Panc1 (cell line): ENCODE results near the genes NAAA and SCARB2.

DNA sequence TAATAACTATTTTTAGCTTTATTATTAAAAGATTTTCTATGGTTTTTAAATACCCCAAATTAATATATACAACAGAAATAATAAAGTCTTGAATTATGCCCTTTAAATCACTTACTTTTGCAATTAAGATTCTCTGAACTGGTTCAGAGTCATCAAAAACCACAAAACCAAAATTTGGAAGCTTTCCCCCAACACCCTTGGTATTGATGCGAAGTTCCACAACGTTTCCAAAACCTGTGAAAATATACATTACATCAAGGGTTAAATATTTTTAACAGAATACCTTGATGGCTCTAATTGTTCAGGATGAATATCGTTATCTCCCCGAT, 15.9 kb upstream of the CDKL2 start:
- RRBS, 2 experiments, result no CpG with 5 or more reads among the region's 4 CpGs

DNA sequence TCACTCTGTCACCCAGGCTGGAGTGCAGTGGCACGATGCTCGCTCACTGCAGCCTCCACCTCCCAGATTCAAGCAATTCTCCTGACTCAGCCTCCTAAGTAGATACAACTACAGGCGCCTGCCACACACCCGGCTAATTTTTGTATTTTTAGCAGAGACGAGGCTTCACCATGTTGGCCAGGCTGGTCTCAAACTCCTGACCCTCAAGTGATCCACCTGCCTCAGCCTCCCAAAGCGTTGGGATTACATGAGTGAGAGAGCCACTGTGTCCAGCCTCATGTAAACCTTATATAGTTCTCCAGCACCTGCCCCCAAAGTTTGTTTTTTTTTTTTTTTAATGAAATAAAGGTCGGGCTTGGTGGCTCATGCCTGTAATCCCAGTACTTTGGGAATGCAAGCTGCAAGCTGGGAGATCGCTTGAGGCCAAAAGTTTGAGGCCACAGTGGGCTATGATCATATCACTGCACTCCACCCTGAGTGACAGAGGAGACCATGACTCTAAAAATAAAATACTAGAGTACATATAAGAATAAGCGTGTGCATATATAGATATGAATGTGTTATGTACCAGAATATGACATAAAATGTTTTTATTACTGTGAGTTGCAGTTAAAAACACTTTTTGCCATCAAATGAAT, 11.9 kb downstream of the G3BP2 start:
- RRBS, 2 experiments, result no CpG with 5 or more reads among the region's 9 CpGs

GRCh38 chr4:75703009-75703517, 21.3 kb upstream of the USO1 start:
- RRBS, 2 experiments, result no CpG with 5 or more reads among the region's 5 CpGs

DNA sequence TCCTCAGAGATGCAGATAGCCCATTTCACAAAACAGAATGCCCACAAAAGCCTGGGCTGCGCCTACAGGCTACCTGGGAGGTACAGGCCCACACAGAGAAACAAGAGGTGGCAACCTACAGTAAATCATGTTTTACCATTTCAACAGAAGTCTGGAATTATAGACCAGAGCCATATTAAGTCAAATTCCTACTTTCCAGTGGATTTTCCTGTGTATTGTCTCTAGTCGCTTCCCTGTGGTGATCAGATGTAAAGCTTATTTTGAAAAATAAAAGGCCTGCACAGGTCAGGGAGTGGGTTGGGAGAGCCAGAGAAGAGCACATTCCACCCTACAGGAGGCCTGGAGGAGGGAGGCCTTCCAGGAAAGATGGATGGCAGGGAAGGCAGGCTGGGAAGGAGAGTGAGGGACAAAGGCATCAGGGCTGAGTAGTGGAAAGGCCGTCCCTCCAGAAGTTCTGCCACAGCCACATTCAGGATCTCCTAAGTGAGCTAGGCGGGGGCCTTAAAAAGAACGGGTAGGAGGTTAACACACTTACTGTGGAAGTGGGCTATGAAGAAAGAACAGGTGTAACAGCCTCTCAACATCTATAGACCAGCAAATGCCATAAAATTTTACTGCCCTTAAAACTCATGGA, 19.0 kb upstream of the USO1 start:
- RRBS, 2 experiments, result no CpG with 5 or more reads among the region's 5 CpGs

GRCh38 chr4:75727012-75727347, 2.6 kb downstream of the USO1 start:
- RRBS, 2 experiments, result no CpG with 5 or more reads among the region's 2 CpGs

- RRBS, 2 experiments, result no CpG with 5 or more reads among the region's 4 CpGs
These were observed 46.4 kb downstream of the USO1 start for GRCh38 chr4:75770644-75771324.

- RRBS, 2 experiments, result no CpG with 5 or more reads among the region's 6 CpGs
These were observed 80.9 kb downstream of the USO1 start for GRCh38 chr4:75805267-75805664.

GRCh38 chr4:75940707-75941464, at the start of gene NAAA:
TSS of gene NAAA (minus strand) at chr4:75941013.
- RRBS, 2 experiments, result 2 to 5% methylated on average over 22 to 33 of the region's 72 CpGs

GRCh38 chr4:75988972-75989877, 1.5 kb downstream of the SDAD1 start:
- RRBS, 2 experiments, result no CpG with 5 or more reads among the region's 8 CpGs

GRCh38 chr4:76179494-76180248, 31.5 kb upstream of the NUP54 start:
- RRBS, 2 experiments, result no CpG with 5 or more reads among the region's 10 CpGs

GRCh38 chr4:76197921-76198363, 15.7 kb downstream of the SCARB2 start:
- RRBS, 2 experiments, result no CpG with 5 or more reads among the region's 5 CpGs

DNA sequence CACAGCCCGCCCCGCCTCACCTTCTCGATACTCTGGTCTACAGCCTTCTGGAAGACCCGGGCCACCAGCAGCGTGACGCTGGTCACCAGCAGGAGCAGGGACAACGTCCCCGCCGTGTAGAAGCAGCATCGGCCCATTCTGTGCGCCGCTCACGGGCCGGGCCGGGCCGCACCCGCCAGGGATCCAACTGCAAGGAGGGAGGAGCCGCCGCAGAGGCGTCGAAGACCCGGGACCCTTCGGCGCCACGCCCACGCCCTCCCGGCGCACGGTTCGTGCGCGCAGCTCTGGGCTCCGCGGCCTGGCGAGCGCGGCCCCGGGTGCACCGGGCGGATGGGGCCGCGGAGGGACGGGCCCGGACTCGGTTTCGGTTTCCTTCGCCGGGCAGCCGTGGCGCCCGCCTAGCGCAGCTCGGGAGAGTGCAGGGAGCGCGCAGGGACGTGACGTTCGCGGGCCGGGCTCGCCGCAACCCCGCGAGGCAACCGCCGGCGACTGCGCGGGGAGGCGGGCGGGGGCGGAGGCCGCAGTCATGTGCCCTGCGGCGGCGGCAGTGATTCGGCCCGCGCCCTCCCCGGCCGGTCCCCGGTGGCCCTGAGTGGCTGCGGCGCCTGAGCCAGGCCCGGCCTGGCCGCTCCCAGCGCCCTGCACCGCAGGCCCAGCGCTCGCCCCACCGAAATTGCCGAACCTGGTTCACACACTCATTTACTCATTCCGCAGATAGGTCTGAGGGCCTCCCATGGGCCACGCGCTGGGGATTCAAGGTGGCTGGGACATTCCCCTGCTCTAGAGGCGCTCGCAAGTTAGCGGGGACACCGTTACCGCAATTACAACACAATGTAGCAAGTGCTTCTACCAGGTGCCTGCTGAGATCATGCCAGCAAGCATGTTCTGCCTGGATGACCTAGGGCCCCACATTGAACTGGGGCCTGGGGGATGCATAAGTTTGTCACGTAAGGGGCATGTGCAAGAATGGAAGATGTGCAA, at the start of gene SCARB2:
Gene SCARB2 (minus strand): TSS at position 418 of the 981 bp plus-strand sequence.
- RRBS, 2 experiments, result 1 to 4% methylated on average over 59 of the region's 101 CpGs

GRCh38 chr4:76303054-76303539, 3.4 kb upstream of the STBD1 start:
- RRBS, 2 experiments, result no CpG with 5 or more reads among the region's 1 CpG

DNA sequence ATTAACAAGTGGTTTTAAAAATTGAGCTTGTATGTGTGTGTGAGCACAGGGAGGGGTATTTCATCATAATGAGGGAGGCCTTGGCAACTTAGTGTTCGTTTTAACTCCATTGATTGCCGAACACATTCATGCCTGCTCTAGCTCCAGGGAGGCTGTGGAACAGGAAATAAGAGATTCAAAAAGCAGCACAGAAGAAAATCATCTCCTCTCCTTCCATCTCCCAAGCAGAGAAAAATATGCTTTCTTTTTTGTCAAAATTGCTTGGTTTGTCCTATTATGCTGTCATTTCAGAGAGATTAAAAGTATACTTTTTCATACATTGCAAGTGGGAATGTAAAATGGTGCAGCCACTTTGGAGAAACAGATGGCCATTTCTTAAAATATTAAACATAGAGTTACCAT, 14.9 kb downstream of the SHROOM3 start:
- RRBS, 2 experiments, result no CpG with 5 or more reads among the region's 2 CpGs

GRCh38 chr4:76569621-76570951, 135.1 kb downstream of the SHROOM3 start:
- RRBS, 2 experiments, result no CpG with 5 or more reads among the region's 14 CpGs

DNA sequence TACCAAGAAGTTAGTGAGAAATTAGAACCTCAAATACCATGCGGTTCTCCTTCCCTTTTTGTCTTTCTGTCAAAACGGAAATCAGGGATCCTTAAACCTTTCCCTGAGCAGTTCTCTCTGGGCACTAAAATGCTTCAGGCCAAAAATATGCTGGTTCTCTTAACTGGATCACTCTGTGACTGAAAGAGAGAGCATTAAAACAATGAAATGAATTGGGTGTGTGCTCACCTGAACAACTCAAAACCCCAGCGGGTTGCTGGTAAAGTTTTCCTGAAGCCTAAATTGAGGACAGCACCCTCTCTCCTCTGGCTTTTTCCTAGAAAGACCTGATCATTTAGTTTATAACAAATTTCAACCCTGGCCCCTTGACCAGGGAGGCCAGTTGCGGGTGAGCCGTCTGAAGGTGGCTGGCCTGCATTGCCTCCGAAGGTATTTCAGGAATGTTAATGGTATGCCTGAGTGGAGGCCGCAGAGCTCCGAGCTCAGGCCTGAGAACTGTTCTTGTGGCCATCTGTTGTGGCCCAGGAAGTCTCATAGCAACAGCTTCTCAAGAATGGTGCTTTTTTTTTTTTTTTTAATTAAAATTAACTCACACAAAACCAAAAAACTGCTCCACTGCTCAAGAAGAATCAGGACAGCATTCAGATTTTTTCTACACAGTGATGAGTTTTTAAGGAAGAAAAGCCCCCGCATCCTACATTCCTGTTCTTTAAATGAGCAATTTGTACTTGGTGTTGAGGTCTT, 155.1 kb downstream of the SHROOM3 start:
- RRBS, 2 experiments, result no CpG with 5 or more reads among the region's 9 CpGs

DNA sequence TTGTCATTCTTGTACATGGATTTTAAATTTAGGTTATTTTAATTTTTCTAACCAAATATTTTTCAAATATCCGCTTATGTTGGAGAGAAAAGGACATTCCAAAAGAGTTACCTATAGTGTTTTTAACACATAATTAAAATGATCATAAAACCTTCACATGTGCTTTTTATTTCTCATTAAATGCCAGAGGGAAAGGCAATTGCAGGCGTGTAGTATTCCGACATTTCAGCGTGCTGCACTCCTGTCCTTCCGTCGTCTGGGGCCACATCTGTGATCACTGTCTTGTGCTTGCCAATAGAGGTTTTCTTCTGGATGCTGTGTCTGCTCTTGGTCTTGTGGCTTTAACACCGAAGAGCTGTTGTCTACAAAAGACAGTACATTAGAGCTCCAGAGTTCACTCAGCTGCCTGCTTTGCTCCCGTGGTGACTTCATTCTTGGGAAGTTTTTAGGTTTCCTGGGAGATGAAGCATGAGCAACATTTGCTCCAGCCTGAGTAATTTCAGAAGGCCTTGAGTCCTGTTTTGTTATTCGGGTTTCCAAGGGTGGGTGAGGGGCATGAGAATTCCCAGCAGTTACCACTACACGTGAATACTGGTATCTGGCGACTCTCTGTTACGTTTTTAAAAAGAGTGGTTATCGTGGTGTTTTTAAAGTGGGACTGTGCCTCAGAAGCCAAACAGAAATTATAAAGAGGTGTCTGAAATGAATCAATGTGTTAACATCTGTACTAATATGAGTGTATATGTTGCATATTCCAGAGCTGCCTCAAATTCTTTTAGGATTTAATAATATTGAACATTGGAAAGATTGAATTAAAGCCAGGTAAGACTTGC, 189.2 kb downstream of the SHROOM3 start:
- RRBS, 2 experiments, result no CpG with 5 or more reads among the region's 13 CpGs

DNA sequence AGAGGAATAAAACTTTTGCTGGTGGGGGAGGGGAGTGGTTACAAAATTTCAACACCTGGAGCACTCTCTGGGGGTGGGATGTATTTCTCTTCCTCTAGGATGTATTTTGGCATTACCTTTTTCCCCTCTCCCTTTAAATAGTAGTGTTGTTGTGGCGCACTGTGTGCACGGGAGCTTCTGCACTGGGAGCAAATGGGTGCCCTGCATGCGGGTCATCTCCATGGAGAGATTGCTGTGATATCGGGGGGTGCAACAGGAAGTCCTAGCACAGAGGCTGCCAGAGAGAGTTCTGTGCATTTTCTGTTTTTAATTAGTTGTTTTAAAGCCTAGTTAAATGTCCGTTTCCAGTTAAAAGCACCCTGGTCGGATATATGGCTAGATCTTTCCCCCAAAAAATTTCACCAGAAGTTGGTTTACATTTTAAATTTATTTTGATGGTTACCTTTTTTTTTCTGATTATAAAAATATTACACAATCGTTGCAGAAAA, 207.6 kb downstream of the SOWAHB start:
- RRBS, 2 experiments, result no CpG with 5 or more reads among the region's 7 CpGs

DNA sequence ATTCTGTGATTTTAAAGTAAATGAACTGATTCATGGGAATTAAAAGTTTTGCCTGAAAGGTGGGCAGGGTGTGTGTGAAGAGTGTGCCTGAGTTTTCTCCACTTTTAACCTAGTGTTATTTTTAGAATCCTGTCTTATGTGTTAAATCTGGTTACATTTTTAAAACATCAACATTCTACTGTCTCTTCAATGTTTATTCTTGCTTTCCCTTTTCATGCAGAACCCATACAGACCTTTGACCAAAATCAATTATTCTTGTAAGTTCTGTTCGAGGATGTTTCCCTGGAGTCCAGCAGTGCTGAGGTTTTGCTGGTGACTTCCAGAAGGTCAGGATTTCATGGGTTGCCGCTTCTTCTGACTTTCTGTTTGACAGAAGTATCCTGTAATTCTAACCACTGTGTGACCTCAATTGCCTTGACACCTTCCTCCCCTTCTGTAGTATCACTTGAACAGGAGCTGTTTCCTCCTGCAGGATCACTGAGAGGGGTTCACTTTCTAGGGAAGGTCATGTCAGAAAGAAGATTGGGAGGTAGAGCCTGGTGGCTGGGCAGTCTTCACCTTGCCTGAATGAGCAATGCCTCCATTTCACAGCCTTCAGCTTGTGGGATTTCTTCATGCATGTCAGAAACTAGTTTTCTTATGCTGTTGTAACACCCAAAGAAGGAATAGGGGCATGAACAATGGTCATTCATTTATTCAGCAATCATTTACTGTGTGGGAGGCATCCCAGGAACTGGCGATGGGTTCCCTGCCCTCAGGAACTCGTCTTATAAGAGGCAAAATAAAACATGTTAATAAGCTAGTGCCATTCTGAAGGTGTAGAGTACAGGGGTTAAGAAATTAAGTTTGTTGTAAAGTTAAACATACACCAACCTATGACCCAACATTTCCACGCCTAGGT, 206.1 kb downstream of the SOWAHB start:
- RRBS, 2 experiments, result no CpG with 5 or more reads among the region's 5 CpGs

DNA sequence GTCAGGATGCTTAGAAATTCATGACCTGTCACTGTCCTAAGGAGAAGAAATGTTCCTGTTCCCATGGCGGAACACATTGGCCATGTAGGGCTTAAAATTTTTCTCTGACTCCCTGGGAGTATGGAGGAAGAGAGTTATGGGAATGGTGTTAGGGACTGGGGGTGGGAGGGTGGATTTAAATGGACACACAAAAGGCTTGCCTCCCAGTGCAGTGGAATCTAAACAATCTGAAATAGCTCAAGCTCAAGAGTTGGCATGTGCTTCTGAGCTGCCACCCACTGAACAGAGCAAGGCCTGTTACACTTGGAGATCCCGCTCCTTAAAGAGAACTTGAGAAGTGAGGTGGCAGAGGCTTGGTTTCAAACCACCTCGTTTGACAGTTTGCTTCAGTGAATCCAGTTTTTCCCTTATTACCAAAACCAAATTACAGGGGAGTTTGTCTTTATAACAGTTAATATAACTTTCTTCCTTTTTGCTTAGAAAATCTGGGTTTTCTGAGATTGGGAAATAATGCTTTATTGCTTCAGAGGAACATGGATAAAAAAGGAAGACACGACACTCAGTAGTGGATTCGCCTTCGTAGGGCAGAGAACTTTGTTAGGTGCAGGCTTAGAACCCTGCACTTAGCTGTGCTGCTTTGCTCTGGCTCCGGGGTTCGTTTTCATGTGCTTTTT, 188.4 kb downstream of the SOWAHB start:
- RRBS, 2 experiments, result no CpG with 5 or more reads among the region's 8 CpGs